Measurements from ENCODE around the gene FRG2C.

- PRO-cap = no peak
- RAMPAGE, long total RNA = no peak
Measured at GRCh38 chr3:71502013-71502427, 81.5 kb downstream of the FOXP1 start.

DNA sequence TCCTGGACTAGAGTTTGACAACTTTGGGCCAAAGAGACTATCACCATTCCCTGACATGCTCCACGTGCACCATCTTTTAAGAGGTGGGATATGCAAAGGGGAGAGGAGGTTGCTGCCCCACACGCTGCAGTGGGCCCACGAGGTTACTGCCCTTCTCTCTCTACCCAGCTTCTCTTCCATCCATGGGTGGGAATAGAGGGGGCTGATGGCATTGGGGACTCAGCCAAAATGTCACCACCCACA lies 354.0 kb upstream of the PROK2 start:
- PRO-cap = no peak
- RAMPAGE, long total RNA = no peak

- PRO-cap = no peak
- RAMPAGE, long total RNA = no peak
Measured at GRCh38 chr3:72151541-72152004, 366.6 kb upstream of the PROK2 start.

- PRO-cap = bidirectional peak, plus-strand start at chr3:72177882, minus-strand start at chr3:72177799
- RAMPAGE, long total RNA = no peak
Measured at GRCh38 chr3:72176960-72178154, 392.4 kb upstream of the PROK2 start.

DNA sequence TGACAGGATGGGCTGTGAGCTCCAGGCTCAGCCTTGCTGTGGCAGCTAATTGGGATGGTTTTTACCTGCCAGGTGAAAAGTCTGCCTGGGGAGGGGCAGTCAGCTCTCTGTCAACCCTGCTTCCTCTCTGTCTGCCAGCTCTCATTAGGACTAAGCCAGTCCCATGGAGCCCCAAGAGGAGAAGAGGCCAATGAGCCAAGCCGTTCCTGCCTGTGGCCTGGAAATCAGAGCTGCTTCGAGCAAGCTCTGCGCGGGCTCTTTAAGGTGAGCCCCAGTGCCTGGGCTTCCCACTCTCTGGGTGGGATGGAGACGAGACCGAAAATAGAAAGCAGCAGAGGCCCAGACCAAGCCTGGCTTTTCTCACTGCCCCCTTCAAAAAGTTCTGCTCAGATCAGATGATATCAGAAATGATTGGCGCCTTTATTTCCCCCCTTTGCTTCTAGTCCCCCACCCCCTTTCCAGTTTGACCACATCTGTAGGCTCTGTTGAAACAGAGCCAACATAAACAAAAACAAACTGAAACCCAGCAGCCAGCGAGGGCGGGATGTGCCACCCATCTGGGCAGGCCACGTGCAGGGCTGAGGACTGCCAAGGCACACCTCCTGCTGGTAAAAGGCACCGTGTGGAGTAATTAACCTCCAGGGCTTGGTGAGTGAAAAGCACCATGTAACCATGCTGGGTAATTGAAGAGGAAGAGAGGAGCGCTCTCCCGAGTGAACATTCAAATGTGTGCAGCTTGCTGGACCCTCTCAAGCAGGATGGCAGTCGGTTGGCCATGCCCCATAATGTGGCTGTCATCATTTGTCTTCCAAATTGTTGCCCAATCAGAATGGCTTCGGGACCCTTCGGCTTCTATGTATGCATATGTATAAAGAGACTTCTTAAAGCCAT lies 471.0 kb upstream of the PROK2 start:
- PRO-cap = no peak
- RAMPAGE, long total RNA = no peak

GRCh38 chr3:72347689-72348410 lies 500.4 kb downstream of the SHQ1 start:
- PRO-cap = no peak
- RAMPAGE, long total RNA = no peak

DNA sequence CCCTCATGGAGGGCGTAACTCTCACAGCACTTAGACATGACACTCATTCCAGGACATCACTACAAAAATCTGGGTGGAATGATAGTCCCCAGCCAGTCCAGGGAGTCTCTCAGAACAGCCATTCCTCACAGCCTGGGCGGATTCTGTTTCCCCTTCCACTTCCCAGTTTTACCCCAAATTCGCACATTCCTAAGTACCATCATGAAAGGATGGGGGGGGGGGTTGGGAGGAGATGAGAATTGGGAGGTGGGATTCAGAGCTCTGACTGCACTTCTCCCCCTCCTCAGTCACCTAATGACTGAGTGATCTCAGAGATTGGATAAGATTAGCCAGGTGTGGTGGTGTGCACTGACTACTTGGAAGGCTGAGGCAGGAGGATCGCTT lies 355.7 kb downstream of the SHQ1 start:
- PRO-cap = no peak
- RAMPAGE, long total RNA = no peak

- PRO-cap = no peak
- RAMPAGE, long total RNA = no peak
Measured at GRCh38 chr3:72721730-72722017, 126.6 kb downstream of the SHQ1 start.

DNA sequence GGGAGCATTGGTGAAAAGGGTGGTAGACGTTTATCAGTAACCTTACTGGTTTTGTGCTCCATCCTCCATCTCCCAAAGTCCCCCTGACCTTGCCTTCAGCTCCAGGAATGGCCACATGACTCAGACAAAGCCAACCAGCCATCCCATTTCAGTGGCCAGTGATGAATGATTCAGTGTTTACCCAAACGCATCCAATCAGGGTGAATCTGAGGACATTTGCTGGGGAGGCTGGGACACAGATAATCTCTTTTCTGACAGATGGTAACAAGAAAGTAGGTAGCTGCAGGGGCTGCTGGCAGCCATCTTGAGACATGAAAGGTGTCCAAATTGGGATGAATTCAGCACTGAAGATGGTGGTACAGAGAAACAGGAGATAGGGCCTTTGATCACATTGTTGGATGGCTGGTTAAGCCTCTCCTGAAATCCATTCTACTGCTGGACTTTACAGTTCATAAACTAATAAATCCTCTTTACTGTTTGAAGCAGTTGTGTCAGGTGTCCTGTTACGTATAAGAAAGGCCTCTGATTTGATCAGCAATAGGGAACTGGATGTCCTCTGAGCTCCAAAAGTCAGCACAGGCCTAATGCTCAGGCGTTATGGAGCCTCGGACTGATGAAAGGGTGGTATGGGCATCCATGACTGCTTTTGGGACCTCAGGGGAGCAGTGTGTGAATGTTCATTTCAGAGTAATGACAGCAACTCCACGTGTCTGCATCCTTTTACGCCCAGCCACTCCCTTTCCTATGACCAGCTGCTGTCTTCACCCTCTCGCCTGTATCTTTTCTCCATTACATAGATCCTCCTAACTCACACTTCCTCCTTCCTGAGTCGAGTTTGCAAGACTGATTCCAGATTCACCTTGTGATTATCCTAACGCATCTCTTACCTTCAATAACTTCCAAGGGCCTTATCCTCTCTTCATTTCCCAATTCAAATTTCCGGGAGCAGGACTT lies 107.9 kb downstream of the SHQ1 start:
- PRO-cap = no peak
- RAMPAGE, long total RNA = no peak

DNA sequence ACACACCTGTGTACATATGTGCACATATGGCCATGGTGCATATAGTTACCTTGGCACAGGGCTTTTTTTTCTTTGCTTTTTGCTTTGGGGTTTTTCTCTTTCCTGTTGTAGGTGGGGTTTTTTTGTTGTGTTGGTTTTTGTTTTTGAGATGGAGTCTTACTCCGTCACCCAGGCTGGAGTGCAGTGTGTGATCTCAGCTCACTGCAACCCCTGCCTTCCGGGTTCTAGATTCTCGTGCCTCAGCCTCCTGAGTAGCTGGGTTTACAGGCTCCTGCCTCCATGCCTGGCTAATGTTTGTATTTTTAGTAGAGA lies 30.8 kb upstream of the PPP4R2 start:
- PRO-cap = no peak
- RAMPAGE, long total RNA = no peak

DNA sequence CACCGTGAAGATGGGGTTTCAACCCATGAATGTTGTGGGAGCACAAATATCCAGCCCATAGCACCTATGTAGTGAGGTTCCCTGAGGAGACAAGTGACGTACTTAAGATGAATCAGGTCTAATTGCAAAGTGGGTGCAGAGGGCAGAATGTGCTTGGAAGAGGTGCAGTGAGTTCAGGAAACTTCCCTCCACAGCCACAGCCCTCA lies 106.0 kb downstream of the PDZRN3 start:
- PRO-cap = no peak
- RAMPAGE, long total RNA = no peak

- PRO-cap = no peak
- RAMPAGE, long total RNA = no peak
Measured at GRCh38 chr3:73591894-73592856, 32.6 kb downstream of the PDZRN3 start.

- PRO-cap = no peak
- RAMPAGE, long total RNA = no peak
Measured at GRCh38 chr3:73614195-73614847, 10.4 kb downstream of the PDZRN3 start.

DNA sequence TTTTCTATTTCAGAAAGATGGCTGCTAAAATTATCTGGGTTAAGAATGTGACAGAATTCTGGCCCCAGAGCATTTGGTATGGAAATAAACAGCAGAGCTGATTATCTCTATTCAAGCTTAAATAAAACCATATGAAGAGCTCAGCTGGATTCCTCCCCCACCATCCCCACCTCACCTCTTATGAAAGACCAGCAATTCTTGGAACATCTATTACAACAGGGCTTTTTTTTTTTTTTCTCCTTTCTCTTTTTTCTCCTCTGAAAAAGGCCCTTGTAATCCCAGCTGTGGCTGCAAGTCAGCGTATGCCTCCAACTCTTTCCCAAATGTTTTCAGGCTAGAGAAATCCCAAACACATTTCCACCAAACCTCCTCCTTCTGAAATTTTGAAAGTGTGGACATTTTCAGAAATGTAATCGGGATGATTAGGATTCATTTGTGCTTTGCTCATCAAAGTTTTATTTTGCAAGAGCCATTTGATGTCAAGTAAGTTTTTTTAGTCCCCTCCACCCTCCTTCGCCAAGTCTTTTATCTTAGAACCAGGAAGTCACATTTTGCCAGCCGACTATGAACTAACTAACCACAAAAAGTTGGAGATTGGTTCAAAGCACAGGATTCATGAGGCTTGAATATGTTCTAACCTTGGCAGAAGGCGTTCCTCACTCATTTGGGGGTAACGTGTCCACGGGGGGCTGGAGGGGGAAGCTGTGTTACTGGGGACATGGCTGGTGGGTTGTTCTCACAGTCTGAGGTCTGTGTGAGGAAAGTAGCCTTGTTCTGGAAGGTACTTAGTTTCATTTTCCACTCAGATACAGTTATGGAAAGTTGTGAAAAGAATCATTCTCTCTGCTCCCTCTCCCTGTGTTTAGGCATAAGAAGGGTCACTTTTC lies 142.1 kb upstream of the PDZRN3 start:
- PRO-cap = no peak
- RAMPAGE, long total RNA = no peak

- PRO-cap = no peak
- RAMPAGE, long total RNA = no peak
Measured at GRCh38 chr3:73805340-73805880, 180.7 kb upstream of the PDZRN3 start.

DNA sequence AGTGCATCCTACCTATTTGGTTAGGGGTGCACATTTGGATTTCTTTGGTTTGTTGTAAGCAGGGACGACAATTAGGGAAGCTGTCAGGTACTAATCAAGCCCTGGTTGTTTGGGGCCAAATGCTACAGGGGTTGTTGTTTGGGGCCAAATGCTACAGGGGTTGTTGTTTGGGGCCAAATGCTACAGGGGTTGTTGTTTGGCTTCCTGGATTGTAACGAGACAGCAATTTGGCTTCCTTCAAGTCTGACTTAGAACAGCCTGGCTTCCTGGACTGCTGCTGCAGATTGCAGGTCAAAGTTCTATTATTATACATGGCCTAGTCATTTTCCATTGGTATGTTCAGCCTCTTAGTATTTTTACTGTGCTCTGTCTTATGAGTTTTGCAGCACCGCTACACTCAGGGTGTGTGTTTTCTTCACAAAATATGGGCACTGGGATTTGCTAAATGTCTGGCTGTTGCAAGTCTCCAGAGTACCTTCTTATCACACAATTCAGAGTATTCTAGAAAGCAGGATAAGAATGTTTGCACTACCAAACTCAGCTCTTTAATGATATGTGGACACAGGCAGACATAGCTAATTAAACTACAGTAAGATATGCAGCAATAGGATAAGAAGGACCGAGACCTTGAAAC lies 202.9 kb upstream of the PDZRN3 start:
- PRO-cap = no peak
- RAMPAGE, long total RNA = no peak

DNA sequence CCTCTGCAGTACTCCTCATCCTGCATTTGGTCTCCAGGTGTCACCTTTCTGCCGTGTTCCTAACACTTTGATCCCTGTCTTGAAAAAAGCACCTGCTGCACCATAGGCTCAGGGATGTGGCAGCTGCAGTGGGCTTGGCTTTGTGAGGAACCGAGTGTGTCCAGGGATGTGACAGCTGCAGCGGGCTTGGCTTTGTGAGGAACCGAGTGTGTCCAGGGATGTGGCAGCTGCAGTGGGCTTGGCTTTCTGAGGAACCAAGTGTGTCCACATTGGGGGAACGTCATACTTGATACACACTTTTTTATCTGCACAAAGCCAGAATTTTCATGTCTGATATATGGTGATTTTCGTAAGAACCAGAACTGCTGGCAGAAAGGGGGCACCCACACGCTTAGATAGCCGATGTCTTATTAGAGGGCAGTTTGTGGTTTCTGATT lies 241.7 kb upstream of the FRG2C start:
- PRO-cap = no peak
- RAMPAGE, long total RNA = no peak

- PRO-cap = no peak
- RAMPAGE, long total RNA = no peak
Measured at GRCh38 chr3:75504555-75505427, 159.3 kb upstream of the FRG2C start.

DNA sequence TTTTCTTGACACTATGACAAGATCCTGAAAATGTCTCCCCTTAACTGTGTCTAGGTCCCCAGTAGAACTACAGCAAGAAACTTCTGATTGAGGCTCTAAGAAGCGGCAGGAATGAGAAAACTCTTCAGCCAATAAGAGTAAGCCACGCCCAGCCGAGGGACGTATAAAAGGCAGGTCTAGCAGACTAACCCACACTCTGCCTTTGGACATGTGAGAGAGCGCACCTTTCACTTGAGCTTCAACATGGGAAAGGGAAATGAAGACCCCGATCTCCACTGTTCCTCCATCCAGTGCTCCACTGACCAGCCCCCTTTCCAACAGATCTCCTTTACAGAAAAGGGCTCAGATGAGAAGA lies at the start of gene FRG2C:
TSS of gene FRG2C (plus strand) at position 192 of the 355 bp plus-strand sequence.
- PRO-cap = no peak
- RAMPAGE, long total RNA = no peak

DNA sequence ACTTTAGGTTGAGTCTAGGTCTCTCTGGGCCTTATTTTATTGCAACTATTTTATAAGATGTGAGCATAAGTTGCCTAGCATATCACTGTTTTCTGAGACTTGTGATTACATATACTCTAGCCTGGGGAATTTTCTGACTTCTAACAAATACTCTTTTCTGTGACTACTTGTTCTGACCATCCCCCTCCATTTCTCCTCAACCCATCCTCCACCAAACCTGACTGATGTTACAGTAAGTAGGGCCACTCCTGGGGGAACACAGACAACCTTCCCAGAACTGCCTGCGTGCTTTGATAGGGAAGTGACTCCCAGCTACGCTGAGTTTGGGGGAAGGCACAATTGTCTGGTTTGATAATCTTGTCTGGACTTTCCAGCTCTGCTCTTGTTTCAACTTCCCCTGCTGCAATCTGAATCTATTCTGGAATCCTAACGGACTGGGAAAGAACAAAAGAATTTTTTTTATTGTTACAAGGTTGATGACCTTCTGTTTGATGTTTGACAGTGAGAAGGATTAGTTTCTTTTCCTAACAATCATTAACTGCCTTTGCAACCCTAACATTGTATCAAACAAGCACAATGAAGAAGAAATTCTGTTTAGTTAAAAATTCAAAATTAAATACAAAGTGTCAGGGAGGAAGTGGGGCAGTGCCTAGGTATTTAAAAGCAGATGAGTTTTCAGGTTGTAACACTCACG lies 895.6 kb downstream of the ROBO1 start:
- PRO-cap = no peak
- RAMPAGE, long total RNA = no peak